Subcutaneous adipose tissue (tissue), 3 donors: ENCODE results near the gene G6PC2.

- PRO-cap = unidirectional peak, plus-strand start at chr2:163682015
- RAMPAGE, long total RNA, 3 experiments = no peak in any of the 3 experiments
These were observed 54.1 kb downstream of the FIGN start for GRCh38 chr2:163681549-163682179.

- PRO-cap = bidirectional peak, plus-strand start at chr2:163733797, minus-strand start at chr2:163733778
- RAMPAGE, long total RNA, 3 experiments = no peak in any of the 3 experiments
These were observed 2.4 kb downstream of the FIGN start for GRCh38 chr2:163733129-163734166.

GRCh38 chr2:164013939-164014947 is 278.4 kb upstream of the FIGN start:
- PRO-cap = unidirectional peak, minus-strand start at chr2:164014121
- RAMPAGE, long total RNA, 3 experiments = no peak in any of the 3 experiments

- PRO-cap = bidirectional peak, plus-strand start at chr2:164015558, minus-strand start at chr2:164015427
- RAMPAGE, long total RNA, 3 experiments = no peak in any of the 3 experiments
These were observed 279.5 kb upstream of the FIGN start for GRCh38 chr2:164015258-164015765.

- PRO-cap = unidirectional peak, minus-strand start at chr2:165794692
- RAMPAGE, long total RNA, 3 experiments = no peak in any of the 3 experiments
These were observed 495 bp upstream of the GALNT3 start for GRCh38 chr2:165794467-165795017.

GRCh38 chr2:166384243-166384504 is 8.4 kb upstream of the SCN9A start:
- PRO-cap = no peak
- RAMPAGE, long total RNA, 3 experiments = no peak in any of the 3 experiments

- PRO-cap = no peak
- RAMPAGE, long total RNA, 3 experiments = no peak in any of the 3 experiments
These were observed 103.1 kb upstream of the B3GALT1 start for GRCh38 chr2:167189584-167190291.

DNA sequence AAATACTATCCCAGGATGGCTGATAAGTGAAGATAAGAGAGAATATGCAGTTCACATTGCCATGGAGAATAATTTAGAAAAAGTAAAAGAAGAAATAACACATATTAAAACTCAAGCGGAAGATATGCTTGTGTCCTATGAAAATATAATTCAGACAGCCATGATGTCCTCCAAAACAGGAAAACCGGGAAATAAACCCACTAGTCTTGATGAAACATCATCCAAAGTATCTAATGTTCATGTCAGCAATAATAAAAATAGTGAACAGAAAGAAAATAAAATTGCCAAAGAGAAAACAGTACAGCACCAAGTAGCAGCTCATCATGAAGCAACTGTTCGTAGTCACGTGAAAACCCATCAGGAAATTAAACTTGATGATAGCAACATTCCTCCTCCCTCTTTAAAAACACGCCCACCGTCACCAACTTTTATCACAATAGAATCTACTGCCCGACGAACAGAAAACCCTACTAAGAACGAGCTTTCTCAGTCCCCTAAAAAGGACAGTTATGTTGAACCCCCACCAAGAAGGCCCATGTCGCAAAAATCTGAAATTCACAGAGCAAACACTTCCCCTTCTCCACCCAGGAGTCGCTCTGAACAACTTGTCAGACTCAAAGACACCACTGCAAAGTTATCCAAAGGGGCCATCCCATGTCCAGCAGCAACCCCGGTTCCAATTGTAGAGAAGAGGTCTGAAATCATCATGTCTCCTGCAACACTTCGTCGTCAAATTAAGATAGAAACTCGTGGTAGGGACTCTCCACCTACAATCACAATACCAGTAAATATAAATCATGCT is 42.3 kb upstream of the B3GALT1 start:
- PRO-cap = no peak
- RAMPAGE, long total RNA, 3 experiments = no peak in any of the 3 experiments

DNA sequence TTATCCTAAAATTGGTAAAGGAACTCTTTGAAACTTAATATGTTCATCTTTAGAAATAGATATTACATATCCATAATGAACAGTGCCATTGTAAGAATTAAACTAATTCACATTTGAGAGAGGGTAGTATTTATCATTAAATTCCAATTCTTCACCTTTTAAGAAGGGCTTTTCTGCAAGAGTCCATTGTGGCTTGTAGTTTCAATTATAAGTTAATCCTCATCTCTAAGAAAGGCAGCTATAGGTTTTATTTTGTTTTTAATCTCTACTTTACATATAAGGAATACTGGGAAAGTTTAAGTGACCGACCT is 2.9 kb upstream of the B3GALT1 start:
- PRO-cap = no peak
- RAMPAGE, long total RNA, 3 experiments = no peak in any of the 3 experiments

GRCh38 chr2:167969756-167970286 is 277.6 kb downstream of the STK39 start:
- PRO-cap = no peak
- RAMPAGE, long total RNA, 3 experiments = no peak in any of the 3 experiments

GRCh38 chr2:168156525-168157052 is 90.8 kb downstream of the STK39 start:
- PRO-cap = unidirectional peak, plus-strand start at chr2:168156861
- RAMPAGE, long total RNA, 3 experiments = no peak in any of the 3 experiments

DNA sequence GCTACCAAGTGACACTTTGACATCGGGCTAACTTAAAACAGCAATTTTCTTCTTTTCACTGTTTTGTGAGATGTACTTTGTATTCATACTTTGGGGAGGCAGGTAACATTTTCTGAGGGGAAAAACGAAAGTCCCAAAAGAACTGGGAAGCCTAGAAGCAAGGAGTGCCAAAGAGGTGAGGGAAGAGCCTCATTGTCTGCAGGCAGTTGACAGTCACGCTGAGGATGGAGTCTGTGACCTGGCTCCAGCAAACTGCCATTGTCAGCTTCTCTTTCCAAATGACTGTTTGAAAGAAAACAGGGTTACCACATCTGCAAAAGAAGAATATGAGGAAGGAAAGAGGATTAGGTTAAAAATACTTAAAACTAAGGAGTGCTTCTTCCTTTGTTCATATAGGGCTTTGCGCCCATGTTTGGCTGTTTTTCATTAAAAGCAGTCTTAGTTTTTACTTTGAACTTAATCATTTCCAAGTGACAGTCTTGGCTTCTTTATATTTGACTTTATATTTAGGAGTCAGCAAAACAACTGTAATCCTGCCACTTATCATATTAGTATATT is 34.9 kb downstream of the CERS6 start:
- PRO-cap = no peak
- RAMPAGE, long total RNA, 3 experiments = no peak in any of the 3 experiments

- PRO-cap = no peak
- RAMPAGE, long total RNA, 3 experiments = no peak in any of the 3 experiments
These were observed 37.2 kb downstream of the CERS6 start for GRCh38 chr2:168493180-168493728.

GRCh38 chr2:168518398-168519226 is 62.5 kb downstream of the CERS6 start:
- PRO-cap = no peak
- RAMPAGE, long total RNA, 3 experiments = no peak in any of the 3 experiments

DNA sequence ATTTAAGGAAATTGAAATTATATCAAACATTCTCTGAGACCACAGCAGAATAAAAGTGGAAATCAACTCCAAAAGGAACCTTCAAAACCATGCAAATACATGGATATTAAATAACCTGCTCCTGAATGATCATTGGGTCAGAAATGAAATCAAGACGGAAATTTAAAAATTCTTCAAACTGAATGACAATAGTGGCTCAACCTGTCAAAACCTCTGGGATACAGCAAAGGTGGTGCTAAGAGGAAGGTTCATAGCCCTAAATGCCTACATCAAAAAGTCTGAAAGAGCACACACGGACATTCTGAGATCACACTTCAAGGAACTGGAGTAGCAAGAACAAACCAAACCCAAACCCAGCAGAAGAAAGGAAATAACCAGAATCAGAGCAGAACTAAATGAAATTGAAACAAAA is 160.9 kb downstream of the CERS6 start:
- PRO-cap = no peak
- RAMPAGE, long total RNA, 3 experiments = no peak in any of the 3 experiments

GRCh38 chr2:168642528-168643126 is 159.8 kb upstream of the NOSTRIN start:
- PRO-cap = no peak
- RAMPAGE, long total RNA, 3 experiments = no peak in any of the 3 experiments

GRCh38 chr2:168901099-168901377 is at the start of gene G6PC2:
G6PC2 (plus strand) TSS chr2:168901291.
- PRO-cap = no peak
- RAMPAGE, long total RNA, 3 experiments = no peak in any of the 3 experiments

GRCh38 chr2:169034910-169035353 is 3.8 kb upstream of the ABCB11 start:
- PRO-cap = no peak
- RAMPAGE, long total RNA, 3 experiments = no peak in any of the 3 experiments

DNA sequence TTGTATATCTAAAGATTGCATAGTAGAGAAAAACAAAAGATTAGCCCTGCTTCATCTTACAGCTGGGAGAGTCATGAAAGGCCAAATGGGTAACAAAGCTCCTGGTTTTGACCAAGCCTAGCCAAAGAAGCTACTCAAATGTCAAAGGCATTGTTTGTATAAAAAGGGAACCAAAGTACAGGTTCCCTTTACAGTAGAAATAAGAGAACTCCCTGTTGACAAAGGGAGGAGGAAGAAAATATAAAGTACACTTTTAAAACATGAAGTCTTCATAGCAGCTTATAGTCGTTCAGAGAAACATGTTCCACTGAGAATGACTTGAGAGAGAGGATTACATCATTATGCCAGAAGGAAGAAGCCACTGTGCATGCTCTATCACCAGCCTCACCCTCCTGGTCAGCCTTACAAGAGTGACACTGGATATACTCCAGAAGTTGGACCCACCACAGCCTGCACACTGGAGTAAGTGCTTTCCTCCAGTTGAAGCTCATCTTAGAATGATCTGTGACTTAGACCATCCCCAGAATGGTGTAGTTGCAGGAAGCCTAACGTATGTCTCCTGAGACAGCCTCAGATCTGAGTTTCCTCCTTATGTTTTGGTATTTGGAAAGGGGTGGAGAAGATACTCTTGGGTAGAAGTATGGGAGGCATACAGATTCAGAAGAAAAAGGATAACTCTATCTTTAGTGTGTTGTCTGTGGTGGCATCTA is 2.4 kb upstream of the DHRS9 start:
- PRO-cap = unidirectional peak, plus-strand start at position 339 of the sequence
- RAMPAGE, long total RNA, 3 experiments = start-site peak on the plus strand in 1 of 3 experiments, centred at position 354 of the sequence, 54 reads per replicate

DNA sequence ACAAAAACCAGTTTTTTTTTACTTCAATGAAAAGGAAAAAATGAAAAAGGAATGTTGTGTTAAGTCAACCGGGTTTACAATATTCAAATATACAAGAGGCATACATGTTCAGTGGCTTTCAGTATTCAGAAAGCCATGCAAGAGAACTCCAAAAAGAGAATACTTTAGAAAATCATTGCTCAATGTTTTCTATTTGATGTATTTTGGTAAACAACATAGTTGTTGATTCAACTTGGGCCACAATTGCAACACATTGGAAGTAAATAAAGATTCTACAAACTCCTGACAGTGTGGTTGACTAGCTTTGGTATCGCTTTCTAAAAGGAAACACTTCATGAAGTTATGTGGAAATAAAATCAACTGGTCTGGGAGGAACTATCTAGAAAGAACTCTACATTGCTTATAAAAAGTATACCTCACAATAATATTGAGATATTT is 2.7 kb downstream of the DHRS9 start:
- PRO-cap = no peak
- RAMPAGE, long total RNA, 3 experiments = no peak in any of the 3 experiments